ENCODE measurements around a stretch of chr3.

- PRO-cap = bidirectional peak, plus-strand start at chr3:14453046, minus-strand start at chr3:14452943
Observed at GRCh38 chr3:14452652-14453429, 50.4 kb downstream of the SLC6A6 start.

GRCh38 chr3:14464860-14465443, 62.5 kb downstream of the SLC6A6 start:
- PRO-cap = no peak

- PRO-cap = no peak
Observed at GRCh38 chr3:14486263-14486722, 53.8 kb downstream of the GRIP2 start.

GRCh38 chr3:14488566-14488894, 51.6 kb downstream of the GRIP2 start:
- PRO-cap = no peak

GRCh38 chr3:15204036-15204334, 2.1 kb upstream of the CAPN7 start:
- PRO-cap = no peak

GRCh38 chr3:15228109-15228811, 22.2 kb downstream of the CAPN7 start:
- PRO-cap = no peak

- PRO-cap = no peak
Observed at GRCh38 chr3:15255099-15256111, 49.4 kb downstream of the CAPN7 start.

DNA sequence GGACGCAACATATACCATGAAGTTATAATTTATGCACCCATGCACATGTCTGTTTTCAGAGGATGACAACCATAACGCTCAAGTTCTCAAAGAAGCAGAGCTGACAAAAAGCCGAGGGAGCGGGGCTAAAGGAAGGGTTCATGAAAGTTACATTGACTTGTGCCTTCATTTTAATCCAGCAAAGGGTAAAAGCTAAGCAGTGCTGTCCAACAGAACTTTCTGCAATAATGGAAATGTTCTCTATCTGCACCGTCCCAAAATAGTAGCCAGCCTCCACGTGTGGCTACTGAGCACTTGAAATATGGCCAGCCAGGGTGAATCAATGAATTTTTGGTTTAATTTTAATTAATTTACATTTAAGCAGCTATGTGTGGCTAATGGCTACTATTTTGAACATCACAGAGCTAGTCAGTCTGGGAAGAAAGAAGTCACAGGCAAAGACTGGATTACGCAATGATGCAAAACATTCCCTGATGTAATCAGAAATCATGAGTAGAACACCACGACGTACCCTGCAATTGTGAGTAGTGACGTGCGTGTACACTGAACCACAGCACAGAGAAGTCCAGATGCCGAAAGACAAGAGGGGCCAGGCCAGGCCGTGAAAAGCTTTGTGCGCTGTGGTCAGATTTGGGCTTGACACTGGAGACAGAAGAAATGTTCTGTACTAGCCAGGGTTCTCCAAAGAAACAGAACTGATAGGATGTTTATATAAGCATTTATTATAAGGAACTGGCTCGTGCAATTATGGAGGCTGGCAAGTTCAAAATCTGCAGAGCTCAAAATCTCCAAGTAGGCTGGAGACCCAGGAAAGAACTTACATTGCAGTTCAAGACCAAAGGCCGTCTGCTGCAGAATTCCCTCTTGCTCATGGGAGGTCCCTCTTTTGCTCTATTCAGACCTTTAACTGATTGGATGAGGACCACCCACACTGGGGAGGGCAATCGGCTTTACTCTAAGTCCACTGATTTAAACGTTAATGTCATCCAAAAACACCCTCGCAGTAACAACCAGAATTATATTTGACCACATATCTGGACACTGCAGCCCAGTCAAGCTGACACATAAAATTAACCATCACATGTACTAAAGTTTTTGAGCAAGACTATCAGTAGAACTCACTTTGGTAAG, 44.8 kb downstream of the SH3BP5 start:
- PRO-cap = unidirectional peak, plus-strand start at position 568 of the sequence

DNA sequence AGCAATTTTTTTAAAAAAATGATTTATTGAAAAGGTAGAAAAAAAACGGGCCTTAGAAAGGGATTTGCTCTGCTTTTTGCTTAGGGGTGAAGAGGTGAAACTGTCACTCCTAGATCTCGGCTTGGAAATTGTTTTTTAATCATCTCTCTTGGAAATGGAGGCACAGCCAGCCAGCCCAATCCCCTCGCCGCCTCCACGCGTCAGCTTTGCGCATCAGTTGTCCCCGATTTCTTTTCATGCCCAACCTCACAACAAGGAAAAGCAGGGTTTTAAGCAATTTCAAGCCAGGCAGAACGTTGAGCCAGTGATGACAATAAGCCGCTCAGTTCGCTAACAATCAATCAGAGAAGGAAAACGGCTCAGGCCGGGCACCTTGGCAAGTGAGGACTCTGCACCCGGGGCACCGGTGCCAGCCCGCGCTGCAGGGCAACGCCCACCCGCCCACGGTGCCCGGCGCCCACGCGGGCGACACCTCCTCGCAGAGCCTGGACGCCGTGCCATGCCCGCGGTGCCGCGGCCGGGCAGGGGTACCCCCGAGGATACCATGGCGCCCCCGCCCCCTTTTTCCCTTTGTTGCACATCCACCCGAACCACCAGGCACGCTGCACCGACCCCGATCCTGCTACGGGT, 859 bp downstream of the SH3BP5 start:
- PRO-cap = no peak

GRCh38 chr3:15377820-15378694, 45.7 kb upstream of the SH3BP5 start:
- PRO-cap = no peak

DNA sequence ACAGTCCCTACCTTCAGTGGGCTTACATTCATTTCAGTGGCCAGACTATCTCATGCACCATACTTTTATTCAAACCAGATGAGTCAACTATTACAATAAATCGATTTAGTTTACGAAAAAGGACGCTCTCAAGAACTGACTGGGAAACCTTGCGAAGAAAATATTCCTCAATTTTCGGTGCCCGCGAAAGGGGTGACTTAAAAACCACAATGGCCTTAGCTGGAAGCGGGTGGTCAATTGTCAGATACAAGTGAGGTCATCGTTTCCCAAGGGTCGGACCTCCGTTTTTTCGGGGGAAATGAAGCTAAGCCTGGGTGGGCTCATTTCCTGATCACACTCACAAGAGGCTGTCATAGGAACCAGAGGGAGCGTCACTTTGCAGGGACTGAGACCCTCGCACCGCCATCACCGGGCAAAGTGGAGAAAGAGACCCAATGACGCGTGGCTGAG, 542 bp downstream of the METTL6 start:
- PRO-cap = no peak

DNA sequence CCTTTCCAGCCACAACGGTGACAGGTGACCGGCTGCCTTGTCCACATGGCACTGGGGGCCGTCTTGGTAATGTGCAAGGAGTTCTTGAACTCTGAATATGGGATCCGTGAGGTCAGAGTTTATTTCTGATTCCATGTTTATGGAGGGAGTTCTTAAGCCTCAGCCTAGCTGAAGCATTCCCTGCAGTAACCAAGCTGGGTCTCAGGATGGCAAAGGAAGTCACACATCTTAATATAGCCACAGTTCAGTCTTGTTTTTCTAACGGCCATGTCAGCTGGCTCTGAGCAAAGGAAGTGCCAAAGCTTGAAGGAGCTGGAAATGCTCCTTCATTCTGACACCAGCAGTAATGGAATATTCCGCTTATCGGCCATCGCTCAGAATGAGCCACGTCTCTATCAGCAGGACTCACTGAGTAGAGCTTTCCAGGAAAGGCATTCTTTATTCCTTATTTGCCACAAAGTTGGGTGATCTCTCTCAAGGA, 40.5 kb downstream of the EAF1 start:
- PRO-cap = no peak

DNA sequence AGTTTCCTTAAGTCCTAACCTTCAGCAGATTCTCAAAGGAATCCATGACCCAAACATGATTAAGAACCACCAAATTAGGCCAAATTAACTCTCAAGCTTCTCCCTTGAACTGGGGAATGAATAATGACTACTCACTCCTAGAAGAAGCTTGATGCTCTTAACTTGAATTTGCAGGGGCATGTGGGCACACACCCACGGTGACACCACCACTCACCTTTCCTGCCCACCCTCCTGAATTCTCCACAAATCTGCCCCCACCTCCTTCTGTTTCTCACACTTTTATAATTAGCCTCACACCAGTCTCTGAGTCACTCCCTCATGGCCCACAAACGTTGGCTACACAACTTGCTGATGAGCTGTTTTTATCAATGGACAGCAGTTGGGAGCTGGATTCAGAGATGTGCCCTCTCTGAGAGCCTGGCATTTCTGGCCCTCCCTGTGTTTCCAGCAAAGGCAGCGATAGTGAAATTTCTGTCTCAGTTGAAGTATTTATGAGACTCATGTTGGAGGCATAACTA, 1.4 kb downstream of the COLQ start:
- PRO-cap = no peak

- PRO-cap = no peak
Observed at GRCh38 chr3:15794217-15794590, 3.6 kb downstream of the ANKRD28 start.

DNA sequence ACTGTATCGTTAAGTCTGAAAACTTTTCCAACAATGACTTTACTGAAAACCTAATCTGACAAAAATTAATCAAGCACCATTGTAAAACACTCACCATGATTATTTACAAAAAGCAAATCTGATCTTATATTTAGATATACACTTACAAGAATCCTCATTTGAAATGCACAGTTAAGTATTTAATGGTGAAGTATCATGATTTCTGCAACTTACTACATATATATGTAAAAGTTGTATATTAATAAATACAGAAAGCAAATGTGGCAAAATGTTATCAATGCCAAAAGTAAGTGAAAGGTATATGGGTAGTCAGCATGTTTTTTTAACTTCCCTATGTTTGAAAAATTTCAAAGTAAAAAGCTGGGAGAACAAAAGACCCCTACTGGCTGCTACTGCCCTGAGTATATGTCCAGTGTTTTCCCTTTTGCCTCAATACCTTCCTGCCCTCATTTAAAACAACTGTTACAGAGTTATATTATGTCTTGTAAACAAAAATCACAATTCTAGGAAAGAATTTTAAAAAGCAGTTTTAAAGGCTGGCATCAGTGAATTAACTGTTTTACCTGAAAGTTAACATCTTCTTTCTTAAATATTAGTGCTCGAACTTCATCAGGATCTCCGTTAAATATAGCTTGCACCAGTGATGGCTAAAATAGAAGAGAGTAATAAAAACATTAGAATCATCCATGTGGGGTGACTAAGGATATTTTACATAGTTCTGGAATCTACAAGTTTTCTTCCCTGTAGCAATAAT, 2.9 kb downstream of the ANKRD28 start:
- PRO-cap = no peak

DNA sequence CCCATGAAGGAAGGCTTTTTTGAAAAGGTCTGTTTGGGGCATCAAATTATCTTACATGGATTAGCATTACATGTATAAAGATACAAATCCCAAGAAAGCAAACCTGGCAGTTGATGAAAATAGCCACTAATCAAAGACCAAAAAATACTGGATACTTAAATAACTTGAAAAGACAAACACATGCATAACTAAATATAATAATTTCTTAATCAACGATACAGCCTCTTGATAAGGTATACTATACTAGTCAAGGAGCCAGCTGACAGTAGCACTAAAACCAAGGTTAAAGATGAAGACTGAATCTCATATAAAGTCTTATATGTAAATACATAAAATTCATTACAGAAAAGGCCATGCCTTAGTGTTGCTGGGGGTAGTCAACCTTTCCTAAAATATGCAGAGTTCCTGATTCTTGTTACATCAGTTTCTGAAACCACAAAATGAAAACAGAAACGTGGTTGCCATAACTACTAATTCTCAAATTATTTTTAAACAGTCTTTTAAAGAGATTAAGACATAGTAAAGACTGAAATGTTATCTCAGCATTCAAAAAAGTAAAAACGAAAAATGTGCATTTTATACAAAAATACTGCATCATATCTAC, 2.0 kb downstream of the ANKRD28 start:
- PRO-cap = unidirectional peak, minus-strand start at position 389 of the sequence

DNA sequence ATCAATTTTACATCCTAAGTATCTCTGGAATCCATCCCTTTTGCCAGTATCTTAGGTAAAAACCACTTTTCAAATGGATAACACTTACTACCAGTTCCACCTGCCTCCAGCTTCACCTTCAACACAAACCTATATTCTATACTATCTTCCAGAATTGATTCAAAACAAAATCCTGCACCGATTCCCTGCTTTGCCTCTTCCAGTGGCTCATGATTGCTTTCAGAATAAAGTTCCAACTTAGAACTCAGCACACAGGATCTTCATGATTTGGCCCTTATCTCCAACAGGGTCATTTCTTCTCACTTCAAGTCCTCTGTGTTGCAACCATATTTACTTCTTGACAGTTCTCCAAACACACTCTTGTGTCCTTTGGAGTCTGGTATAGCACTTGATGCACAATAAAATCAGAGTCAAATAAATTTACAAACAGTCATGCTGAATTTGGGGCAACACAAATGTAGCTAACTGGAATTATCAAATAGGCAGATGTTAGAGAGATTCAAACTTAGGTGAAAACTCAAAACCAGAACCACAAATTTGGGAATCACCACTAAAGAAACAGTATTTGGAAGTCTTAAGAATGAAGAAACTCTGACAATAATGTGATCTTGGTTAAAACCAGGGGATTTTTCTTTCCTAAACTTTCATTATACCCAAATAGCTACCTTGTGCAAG, 50.0 kb upstream of the ANKRD28 start:
- PRO-cap = no peak

DNA sequence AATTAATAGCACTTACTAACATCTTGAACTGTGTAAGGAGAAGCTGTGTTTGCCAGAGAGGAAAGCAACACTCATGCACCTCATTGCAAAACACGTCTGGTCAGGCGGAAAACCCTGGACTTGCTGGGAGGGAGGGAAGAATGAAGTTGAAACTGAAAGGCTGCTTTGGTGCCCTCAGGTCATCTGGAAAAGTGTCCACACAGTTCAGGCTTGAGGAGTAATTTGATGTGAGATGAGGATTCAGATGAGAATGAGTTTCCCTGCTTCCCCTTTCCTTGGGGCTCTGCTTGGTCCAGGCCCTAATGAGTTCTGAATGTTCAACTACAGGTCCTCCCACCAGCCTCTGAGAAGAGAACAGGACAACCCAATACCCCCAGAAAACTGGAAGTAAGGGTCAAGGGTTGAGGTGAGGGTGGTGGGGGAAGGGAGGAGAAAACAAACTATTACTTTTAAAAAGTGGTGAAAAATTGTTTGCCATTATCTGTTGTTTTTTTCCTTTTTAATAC, 185.6 kb upstream of the ANKRD28 start:
- PRO-cap = no peak

DNA sequence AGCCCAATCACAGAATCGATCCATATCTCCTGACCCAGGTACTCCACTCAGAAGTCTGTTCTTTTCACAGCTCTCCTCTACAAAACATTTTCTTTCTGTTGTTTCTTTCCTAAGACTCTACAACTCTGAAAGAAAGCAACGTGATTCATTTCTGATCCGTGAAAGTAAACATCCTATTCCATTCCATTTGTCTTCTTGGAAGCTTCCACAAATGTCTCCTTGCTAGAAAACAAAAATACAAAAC, 37.8 kb upstream of the GALNT15 start:
- PRO-cap = no peak

DNA sequence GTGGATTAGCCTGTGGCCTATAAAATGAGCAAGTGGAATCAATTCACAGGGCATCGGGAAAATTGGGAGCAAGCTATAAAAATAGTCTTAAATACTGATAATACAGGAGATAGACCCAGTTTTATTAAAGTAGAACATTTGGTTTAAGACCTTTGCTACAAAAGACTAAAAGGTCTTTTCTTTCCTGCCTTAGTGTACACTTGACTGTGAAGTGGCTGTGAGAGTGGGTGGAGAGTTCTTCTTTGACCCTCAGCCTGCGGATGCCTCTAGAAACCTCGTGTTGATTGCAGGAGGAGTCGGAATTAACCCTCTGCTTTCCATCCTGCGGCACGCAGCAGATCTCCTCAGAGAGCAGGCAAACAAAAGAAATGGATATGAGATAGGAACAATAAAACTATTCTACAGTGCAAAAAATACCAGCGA, 36.4 kb downstream of the OXNAD1 start:
- PRO-cap = no peak